Metastatic Pancreatic Carcinoma in the Ovary (tissue), 1 donor: Measurements from ENCODE around the gene ATG9B.

DNA sequence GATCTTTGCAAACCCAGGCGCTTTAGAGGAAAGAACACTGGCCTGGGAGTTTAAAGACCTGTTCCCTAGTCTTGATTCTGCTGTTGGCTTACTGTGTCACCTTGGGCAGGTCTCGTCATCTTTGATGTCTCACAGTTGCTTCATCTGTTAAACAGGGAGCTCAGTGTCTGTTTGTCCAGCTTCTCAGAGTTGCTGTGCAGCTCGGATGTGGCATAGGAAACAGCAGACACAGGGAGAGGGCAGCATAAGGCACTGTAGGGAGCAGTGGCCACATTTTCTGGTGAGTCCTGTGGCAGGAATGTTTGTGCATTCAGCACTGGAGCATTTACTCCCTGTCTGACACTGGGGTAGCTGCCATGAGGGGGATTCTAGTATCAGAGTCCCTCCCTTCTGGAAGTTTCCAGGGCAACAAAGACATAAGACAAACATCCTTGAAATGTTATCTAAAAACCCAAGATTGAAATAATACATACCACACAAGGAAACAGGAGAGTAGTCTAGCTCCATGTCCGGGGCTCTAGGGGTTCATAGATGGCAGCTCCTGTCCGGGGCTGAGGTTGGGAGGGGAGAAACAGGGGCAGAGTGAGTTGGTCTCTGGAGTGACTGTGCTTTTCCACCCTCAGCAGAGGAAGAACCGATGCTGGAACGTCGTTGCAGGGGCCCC, 2.1 kb downstream of the REPIN1 start:
- PRO-cap: no peak

DNA sequence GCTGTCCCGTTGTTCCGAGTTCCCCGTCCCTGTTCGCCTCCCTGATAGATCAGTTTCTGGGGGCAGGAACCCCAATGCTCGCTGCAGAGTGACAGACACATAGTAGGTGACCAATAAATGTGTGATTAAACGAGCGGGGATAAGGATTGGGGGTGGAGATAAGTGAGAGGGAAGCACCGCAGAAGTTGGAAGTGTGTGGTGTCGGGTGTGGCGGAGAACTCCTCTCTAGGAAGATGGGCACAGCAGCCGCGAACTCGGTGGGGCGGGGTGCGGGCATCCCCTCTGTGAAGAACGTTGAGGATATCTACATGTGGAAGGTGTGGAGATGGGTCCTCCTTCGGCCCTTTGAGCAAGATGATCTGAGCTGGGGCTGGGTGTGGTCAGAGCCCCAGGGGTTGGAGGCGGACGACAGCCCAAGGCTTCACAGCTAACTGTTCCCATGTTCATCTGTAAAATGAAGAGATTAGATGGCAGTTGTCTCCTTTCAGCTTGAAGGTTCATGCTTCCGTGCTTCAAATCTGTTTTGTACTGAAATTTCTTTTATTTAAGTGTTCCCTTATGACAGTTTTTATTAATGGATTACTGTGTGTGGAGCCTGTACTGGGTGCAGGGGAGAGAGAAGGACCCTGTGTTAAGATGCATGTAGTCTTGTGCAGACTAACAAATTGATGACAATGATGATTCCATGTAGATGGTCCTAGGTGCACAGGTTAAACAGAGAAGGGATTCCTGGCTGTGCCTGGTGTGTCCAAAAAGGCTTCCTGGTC, 795 bp downstream of the ZNF775 start:
- PRO-cap: no peak

GRCh38 chr7:150383717-150384454, 4.8 kb downstream of the ZNF775 start:
- PRO-cap: no peak

DNA sequence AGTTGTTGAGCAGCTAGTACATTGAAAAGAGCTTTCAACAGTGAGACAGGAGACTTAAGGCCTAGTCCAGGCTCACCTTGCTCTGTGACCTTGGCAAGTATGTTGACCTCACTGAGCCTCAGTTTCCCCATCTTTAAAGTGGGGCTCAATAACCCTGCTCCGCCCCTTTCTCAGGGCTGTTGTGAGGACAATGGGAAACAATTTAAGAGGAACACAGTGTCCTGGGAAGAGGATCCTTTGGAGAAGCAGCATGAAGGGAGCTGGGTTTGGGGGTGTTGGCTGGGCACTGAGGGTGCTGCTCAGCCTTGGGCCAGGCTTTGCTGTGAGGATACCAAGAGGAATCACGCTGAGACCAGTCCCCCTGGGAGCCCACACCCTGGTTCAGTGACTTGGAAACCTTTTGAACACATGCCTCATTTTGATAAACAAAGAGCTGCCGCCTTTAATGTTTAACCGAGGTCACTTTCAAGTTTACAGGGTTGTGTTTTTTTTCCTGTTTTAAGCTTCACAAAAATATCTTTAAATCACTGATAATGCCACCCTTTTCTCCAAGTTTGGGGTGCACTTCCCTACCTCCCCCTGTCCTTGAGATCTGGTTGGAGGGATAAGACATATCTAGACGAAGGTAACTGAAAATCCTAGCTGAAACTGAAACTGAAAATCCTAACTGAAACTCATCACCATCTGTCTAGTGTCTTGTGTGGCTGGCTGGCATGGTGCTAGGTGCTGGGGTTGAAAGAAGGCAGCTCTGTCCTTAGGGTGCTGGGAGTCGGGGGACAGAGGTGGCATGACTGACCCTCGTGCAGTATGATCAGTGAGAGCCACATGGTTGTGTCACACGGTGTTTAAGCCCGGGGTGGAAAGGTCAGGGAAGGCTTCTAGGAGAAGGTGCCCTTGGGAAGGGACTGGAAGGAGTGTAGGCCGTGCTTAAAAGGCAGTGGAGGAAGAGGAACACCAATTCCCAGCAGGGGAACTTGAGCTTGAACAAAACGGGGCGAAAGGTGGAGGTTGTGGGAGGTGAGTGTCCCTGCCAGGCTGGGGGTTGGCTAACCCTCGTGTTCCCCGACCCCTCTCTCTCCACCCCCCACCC, 1.3 kb downstream of the ENSG00000284691 start:
- PRO-cap: unidirectional peak, plus-strand start at position 229 of the sequence

GRCh38 chr7:150421044-150421400, 15.5 kb downstream of the ENSG00000284691 start:
- PRO-cap: no peak

GRCh38 chr7:150473989-150474641, 23.7 kb downstream of the GIMAP8 start:
- PRO-cap: no peak

GRCh38 chr7:150483939-150484654, 30.6 kb upstream of the GIMAP7 start:
- PRO-cap: no peak

DNA sequence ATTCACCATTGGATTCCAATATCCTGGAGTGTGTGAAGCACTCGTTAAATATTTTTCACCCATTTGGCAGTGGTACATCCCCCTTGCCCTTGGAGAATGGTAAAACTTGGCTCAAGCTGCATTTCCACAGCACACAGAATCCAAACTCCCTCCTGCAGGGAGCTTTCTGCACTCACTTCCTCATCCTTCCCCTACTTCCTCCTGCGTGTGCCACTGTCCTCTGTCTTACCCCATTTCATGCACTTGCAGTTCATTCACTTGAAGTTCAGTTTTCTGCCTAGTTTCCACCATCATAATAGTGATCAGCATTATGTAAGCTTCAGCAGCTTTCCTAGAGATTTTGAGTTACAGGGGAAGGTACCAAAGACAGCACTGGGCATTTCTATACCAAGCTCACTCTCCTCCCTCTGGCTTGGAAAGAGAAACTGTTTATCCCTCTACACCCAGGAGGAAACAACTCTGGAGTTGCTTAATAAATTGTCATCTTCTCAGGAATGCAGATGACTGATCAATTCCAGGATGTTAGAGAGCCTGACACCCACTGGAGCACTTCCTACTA, 19.3 kb downstream of the GIMAP4 start:
- PRO-cap: no peak

- PRO-cap: no peak
These were observed 31.4 kb downstream of the TMEM176B start for GRCh38 chr7:150768744-150769177.

- PRO-cap: no peak
These were observed 13.5 kb downstream of the KCNH2 start for GRCh38 chr7:150964427-150965195.

DNA sequence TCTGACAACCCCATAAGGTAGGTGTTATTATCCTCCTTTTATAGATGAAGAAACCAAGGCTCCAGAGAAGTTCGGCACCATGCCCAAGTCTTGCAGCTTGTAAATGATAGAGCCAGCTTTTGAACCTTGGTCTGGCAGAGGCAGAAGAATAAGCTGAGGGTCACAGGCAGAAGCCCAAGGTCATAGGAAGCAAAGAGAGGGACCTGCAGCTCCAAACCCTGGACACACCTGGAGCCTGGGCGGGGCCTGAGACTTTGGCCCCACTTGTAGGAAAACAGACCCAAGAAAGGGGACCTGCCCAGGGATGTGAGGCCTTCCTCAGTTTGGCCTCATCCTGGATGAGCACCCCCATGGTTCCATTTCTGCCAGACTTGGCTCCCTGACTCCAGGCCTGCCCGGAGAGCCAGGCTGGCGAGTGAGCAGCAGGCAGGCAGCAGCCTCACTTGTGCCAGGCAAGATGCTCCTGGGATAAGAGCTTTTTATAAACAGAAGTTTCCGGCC, 2.5 kb downstream of the KCNH2 start:
- PRO-cap: no peak

GRCh38 chr7:151012797-151013311, 11.4 kb downstream of the ATG9B start:
- PRO-cap: no peak

DNA sequence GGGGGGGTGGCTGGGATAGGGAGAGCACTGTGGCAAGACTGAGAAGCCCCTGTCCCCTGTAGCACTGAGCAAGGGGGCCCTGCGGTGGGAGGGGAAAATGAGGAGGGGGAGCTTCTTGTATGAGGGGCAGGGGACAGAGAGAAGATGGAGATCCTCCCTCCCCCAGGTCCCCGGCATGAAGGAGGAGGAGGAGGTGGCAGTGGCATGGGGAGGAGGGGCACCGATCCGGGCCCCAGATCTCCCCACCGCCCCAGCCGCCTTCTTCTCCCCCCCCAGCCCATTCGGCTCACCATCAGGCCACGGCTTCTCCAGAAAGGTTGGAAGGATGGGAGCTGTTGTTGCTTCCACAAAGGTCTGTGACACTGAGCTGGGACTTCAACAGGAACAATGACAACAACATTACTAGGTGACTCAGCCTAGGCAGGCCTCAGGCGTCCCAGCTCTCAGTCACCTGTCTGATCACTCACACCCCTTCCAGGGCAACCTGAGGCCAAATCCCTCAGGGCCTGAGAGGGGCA, at the start of gene ATG9B:
Gene ATG9B (minus strand): TSS at position 364 of the 518 bp plus-strand sequence.
- PRO-cap: no peak

DNA sequence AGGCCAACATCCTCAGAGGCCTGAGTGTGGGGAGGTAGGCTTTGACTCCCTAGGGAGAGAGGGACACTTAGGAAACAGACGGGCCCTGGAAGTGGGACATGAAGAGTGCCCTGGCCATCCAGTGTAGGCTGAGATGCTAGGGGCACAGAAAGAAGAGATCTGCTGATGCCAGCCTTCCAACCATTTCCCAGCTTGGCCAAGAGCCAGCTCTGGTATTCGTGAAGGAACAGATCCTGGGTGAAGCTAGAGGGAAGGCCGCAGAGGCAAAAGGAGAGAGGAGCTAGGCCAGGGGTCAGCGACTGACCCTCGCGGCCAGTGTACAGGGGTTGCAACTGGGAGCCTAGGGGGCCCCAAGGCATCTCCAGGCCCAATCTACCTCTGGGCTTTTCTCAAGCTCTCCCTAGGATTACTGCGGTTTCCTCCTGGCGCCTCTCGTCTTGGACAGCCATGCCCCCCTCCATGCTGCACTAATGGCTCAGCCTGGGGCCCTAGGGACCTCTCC, 306 bp upstream of the ASIC3 start:
- PRO-cap: no peak

DNA sequence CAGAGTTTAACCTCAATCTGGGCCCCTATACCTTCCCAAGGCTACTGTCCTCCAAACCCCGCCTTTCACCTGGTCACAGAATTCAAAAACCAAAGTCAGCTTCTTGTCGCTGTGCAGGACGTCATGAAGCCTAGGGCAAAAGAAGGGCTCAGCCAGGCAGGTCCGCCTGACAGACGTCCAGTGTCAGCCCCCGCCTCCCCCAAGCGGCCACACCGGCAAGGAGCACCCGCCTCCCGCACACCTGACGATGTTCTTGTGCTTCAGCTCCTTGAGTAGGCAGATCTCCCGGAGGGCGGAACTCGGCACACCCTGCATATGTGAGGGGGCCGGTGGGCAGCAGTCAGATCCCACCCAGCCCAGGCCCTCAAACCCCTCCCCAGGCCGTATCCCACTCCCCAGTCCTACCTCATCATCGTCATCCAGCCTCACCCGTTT, 1.0 kb downstream of the CDK5 start:
- PRO-cap: no peak

- PRO-cap: no peak
These were observed 23.6 kb downstream of the GBX1 start for GRCh38 chr7:151143545-151144626.

DNA sequence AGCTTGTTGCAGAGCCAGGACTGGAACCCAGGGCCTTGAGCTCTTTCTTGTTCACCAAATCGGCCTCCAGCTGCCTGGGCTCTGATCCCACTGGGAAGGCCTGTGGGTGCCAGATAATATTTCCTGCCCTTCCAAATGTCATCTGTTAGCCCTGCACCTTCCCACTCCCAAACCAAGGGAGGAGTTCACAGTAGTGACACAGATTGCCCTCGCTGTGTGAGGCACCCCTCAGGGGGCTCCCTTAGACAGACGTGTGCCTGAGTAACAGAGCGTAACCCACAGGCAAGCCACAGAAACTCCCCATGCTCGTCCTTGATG, 973 bp upstream of the ASB10 start:
- PRO-cap: no peak

DNA sequence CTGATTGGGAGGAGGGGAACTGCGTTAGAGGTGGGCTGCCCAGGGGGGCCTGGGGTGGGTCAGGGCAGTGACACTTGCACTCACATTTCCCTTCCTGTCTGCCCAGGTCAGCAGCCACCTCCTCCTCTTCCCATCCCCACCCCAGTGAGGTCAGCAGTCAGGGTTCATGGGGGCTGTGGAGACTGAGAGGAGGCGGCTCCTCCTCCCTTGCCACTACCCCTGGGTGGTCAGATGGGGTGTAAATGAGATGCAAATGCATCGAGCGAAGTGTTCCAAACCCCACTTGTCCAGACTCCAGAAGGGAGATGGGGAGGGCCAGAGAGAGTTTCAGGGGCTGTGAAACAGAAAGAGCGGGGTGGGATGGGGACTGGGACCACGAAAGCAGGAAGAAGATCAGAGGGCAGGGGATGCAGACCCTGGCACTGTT, 2.0 kb downstream of the SMARCD3 start:
- PRO-cap: no peak

- PRO-cap: no peak
These were observed 23.5 kb upstream of the SMARCD3 start for GRCh38 chr7:151271842-151272574.

DNA sequence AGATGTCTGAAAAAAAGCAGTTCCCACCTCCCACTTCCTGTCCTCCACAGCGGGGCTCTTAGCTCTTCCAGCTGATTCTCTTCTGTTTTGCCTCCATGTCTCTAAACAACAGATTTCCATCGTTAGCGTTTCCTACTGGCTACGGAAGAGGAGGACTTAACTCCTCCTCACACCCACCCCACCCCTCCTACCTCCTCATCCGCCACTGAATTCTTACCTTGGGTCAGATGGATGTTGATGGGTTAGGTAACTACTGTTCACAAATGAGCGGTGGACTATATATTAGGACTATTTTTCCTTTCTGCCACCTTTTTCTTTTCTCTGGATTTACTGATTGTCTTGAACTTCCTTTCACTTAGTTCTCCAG, 36.7 kb upstream of the NUB1 start:
- PRO-cap: bidirectional peak, plus-strand start at position 226 of the sequence, minus-strand start at position 80 of the sequence